Fibroblast of villous mesenchyme (primary cell): ENCODE data around the genes SLC35E4 and PLA2G3.

GRCh38 chr22:30246982-30247112 lies 288 bp upstream of the LIF start:
- CAGE, long polyA plus RNA: no peak

DNA sequence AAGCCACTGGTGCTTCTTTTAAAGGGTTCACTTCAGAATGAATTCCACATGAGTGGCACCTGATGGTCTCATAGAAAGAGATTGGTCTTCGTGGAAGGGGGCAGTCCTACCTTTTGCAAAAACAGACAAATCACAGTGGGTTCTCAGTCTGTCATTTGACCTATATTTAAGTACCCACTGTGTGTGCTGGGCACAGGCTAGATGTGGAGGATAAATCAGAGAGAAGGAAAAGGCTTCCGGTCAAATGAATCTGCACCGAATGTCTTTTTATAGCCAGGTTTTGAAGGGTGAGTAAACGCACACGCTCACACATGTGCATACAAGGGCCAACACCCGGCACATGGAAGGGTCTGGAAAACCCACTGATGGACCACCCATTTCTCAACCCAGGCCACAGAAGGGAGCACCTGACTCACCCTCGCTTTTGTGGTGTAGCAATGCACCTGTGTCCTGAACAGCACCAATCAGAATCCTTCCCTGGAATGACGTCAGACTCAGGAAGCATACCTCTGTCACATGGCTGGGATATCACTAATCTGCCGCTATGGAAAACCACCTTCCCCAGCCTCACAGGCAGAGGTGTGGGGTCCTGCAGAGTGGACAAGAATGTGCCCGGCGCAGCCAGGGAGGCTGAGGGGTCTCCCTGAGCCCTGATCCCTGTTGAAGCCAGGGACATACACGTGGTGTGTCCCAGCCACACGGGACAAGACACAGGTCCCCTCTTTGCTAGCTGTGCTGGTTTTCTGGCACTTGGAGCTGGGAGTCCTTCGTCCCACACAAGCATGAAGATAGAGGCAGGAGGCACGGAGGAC lies 8.9 kb upstream of the OSM start:
- CAGE, long polyA plus RNA: no peak

GRCh38 chr22:30277435-30278637 lies 11.2 kb upstream of the OSM start:
- CAGE, long polyA plus RNA: no peak

DNA sequence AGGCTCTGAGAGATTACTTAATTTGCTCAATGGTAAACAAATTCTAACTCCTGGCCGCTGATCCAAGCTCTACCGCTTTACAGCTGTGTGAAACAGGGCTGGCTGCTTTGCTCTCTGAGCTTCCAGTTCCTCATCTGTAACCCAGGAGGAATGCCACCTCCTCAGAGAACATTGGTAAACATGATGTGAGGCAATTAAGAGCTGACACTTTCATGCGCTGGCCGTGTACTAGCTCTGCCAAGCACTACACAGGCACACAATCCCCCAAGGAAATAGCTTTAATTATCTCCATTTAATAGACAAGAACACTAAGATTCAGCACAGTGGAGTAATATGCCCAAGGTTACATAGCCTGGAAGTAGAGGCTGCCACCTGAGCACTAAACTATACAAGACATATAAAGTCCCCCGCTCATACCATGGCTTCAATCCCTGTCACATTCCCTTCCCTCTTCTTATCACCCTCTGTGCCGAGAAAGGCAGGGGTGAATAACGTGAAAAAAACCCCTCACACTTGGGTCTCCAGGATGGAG lies 16.2 kb downstream of the TBC1D10A start:
- CAGE, long polyA plus RNA: no peak

- CAGE, long polyA plus RNA: no peak
Measured at GRCh38 chr22:30325643-30326115, 1.1 kb downstream of the TBC1D10A start.

GRCh38 chr22:30399426-30399886 lies 2.6 kb downstream of the SEC14L2 start:
- CAGE, long polyA plus RNA: no peak

DNA sequence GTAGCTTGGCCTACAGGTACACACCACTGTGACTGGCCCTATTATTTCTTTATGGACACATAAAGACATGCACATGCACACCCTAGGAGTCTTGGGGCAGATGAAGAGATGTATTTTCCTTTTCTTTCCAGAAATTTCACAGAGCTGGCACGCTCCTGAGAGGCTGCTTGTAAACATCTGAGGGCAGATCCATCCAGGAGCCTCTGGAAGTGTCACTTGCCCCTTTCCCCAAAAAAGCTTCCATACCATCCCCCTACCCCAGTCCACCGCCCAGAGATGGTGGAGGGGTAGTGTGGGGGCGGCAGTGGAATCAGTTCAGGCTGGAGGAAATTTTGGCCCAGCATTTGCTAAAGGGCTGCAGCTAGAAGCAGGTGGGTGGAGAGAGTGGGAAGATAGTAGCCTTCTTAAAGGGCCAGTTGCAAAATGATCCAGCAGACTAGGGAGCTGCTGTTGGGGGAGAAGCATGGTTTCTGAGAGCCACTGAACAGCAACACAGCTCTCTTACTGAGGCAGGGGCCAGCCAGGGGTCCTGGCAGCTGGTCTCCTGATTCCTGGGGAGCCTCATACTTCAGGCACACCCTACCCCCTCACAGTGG lies 5.1 kb downstream of the SEC14L2 start:
- CAGE, long polyA plus RNA: no peak

DNA sequence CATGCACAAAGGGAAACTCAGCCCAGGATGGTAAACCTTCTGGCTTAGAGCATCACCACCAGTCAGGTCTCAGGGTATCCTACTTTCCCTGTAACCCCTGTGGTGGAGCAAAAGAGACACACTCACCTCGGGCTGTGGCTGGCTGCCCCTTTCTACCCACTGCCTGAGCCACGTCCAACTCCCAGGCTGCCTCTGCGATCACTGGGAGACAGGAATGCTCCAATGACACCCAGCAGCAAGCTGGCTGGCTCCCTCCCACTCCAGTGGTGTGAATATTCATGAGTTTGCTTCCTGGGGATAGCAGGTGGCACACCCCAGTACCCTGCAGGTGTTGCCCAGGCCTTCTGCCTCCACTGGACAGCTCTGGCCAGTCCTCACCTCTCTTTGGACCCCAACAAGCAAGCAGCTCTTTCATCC lies 9.8 kb downstream of the GAL3ST1 start:
- CAGE, long polyA plus RNA: no peak

- CAGE, long polyA plus RNA: no peak
Measured at GRCh38 chr22:30615433-30616240, 8.7 kb downstream of the TCN2 start.

DNA sequence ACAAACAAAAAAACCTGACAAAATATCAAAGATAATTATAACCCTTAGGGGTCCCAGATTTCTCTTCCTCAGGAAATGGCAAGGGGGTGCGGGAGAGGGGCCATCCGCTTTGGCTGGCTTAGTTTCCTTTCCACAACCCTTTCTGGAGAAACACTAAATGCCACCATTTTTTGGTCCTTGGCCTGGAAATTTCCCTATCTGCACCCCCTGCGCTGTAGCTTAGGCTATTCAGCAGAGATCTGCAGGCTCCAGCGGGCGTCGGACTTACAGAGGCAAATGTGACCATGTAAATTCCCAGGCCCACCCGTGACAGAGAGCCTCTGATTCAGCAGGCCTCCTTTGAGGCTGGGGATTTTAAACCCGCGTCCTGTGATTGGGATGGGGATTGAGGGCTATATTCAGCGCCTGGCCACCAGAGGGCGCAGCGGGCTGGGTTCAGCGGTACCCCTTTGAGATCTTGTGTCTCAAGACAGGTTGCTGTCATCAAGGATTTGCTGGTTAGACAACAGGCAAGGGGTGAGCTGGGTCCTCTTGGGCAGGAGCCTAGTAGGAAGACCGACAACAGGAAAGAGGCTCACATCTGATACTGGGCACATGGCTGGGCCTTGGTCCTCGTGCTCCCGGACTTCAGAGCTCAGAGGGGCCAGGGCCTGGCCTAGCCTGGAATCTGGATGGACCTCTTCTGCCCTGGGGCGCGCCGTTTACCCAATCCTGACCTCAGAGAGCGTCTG lies 1.2 kb upstream of the SLC35E4 start:
- CAGE, long polyA plus RNA: no peak

DNA sequence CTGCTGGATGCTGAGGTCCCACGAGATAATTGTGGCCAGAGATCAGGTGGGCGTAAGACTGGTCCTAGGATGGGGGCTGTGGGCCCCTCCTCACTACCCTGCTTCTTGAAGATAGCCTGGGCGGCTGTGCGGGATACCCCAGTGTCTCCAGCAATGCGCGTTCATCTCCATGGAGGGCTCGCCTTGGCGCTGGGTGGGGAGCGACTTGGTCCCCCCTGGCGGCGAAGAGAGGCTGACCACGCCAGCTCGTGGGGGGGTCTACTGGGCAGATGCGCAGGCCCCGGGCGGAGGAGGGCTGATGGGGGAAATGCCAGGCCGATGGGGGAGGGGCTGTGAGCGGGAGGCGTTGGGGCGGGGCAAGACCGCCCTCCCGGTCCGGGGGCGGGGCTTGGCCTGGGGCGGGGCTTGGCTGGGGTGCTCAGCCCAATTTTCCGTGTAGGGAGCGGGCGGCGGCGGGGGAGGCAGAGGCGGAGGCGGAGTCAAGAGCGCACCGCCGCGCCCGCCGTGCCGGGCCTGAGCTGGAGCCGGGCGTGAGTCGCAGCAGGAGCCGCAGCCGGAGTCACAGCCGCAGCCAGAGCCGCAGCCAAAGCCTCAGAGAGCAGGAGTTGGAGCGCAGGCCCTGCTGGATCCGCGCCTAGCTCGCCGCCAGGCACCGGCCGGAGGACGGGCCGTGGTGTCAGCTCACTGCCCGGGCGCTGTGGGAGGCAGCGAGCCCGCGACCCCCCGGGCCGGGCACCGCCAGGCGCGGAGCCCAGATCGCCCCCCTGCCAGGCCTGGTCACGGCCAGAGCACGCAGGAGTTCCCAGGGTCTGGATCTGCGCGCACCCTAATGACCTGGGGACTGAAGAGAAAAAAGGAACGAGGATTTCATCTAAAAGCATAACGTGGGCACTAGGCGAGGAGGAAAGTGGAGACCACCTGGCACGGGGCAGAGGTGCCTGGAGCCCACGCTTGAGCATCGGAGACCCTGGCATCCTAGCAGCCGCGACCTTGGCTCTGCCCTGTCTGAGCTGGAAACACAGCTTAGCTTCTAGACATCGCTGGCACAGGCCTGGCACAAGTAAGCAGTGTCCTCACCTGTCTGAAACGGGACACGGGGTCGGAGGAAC lies at the start of gene SLC35E4:
TSS of gene SLC35E4 (plus strand) at position 531 of the 1,109 bp plus-strand sequence.
- CAGE, long polyA plus RNA: no peak

DNA sequence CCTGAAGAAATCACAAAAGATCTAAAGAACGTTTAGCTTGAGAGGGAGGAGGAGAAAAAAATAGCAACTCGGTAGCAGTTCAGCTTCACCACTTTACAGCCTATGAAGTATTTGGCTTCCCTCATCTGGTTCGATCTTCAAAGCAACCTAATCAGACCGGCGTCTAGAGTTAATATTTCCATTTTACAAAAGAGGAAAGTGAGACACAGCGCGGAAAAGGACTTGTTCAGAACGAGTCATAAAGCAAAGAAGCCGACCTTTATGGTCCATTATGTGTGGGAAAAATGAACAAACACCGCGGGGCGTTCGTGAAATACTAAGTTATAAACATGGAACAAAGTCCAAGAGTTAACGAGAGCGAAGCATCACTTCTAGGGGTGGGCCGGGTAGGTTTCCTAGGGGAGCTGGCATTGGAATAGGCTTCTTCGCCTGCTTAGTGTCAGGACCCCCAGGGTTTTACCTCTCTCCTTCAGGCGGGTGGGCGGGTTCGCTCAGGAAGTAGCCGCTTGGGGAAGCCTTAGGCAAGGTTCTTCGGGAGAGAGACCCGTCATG lies 597 bp downstream of the DUSP18 start:
- CAGE, long polyA plus RNA: no peak

DNA sequence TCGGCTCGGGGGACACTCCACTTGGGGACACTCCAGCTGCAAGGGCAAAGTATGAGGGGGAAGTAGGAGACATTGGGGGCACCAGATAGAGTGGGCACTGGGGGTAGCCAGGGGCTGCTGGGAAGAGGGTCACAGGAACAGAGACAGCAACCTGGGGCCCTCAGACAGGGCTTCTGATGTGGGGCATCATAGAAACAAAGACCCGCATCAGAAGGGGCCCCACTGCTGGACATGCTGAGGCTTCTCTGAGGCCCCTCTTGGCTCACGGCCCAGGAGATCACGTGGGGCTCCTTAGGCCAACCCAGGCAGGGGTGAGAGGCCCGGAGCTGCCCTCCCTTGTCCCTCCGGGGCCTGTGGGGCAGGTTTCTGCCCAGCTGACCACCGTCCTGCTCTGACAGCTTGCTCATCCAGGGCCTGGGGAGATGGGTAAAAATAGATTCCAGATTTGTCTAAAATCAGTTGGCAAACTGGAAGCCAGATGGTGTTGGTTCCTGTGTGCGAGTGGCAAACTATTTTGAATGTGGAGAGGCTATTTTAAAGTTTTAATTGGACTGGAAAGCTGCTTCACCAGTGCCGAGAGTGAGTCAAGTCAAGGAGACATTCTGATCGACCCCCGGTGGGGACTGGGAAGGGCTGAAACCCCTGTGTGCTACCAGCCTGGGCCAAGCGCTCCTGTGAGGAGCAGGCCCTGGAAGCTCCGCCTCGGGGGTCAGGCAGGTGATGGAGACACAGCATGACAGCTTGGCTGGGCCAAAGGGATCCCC lies 89.5 kb downstream of the MORC2 start:
- CAGE, long polyA plus RNA: no peak

- CAGE, long polyA plus RNA: no peak
Measured at GRCh38 chr22:30922103-30922899, 46.3 kb downstream of the MORC2 start.

GRCh38 chr22:30976703-30977891 lies 8.5 kb upstream of the MORC2 start:
- CAGE, long polyA plus RNA: no peak

- CAGE, long polyA plus RNA: no peak
Measured at GRCh38 chr22:30978065-30979077, 9.8 kb upstream of the MORC2 start.

GRCh38 chr22:31044161-31044729 lies 36.9 kb upstream of the SMTN start:
- CAGE, long polyA plus RNA: no peak

- CAGE, long polyA plus RNA: no peak
Measured at GRCh38 chr22:31102030-31103151, 5.0 kb downstream of the SELENOM start.

DNA sequence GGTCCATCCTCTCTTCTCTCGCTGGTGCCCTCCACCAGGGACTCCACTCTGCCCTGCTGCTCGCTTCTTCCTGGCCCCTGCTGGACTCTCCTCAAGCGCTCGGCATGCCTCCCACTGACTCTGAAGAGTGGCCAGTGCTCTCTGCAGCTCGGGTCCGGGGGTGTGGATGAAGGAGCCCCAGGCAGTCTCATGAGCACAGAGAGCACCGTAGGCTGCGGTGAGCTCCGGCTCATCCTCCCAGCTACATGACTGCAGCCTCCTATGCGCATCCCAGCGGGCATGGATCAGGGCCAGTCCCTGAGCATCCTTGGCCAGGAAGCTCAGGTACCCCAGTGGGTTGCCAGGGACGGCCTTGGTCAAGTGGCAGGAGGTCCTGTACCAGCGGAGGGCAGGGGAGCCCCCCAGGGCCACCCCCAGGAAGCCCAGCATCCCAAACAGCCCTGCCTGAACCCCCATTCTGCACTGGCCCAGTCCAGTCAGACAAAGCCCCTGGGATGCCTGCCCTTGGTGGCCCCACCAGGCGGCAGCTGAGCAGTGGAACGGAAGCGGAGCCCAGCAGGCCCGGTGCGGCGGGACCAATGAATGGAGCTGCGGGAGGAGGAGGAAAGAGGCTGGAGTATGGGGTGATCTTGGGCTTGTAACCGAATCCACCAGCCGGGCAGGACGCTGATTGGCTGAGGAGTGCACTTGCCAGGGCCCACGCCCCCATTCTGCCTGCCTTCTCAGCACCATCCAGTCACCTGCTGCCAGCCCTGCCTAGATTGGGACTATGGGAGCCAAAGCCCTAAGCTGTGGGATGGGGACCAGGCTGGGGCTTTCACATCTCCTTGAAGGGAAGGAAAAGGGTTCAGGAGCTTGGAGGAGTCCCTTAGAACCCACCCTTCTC lies at the start of gene PLA2G3:
TSS of gene PLA2G3 (minus strand) at position 610 of the 886 bp plus-strand sequence.
- CAGE, long polyA plus RNA: no peak

- CAGE, long polyA plus RNA: no peak
Measured at GRCh38 chr22:31283588-31283987, 8.7 kb downstream of the PIK3IP1 start.